Mesangial cell (primary cell): Measurements from ENCODE around the gene NCKAP5.

GRCh38 chr2:129192735-129193547 lies 786.5 kb upstream of the RAB6C start:
- RAMPAGE, long total RNA = no peak

GRCh38 chr2:129273489-129273955 lies 705.9 kb upstream of the RAB6C start:
- RAMPAGE, long total RNA = no peak

- RAMPAGE, long total RNA = start-site peak on the plus strand at chr2:130229354-130229362, 5 reads
Observed at GRCh38 chr2:130228771-130229527, 30.7 kb upstream of the TUBA3E start.

DNA sequence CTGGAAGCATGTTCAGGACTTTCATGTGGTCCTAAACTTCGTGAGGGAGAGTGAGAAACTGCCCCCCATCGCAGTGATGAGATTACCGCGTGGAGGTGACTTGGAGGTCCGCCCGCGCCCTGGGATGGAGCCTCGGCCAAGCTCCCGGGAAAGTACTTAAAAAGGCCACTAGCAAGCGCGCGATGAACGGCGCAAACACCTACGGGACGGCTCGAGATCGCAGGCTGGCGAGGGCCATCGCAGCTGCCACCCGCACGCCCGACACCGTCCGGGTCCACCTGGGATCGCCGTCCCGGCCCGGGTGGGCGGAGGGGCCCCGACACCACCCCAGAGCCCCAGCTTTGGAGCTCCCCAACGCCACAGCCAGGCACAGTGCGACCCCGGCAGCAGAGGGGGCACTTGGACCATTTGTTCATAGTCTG lies 53.6 kb downstream of the CCDC115 start:
- RAMPAGE, long total RNA = no peak

GRCh38 chr2:130373080-130374290 lies 17.6 kb downstream of the PTPN18 start:
- RAMPAGE, long total RNA = no peak

DNA sequence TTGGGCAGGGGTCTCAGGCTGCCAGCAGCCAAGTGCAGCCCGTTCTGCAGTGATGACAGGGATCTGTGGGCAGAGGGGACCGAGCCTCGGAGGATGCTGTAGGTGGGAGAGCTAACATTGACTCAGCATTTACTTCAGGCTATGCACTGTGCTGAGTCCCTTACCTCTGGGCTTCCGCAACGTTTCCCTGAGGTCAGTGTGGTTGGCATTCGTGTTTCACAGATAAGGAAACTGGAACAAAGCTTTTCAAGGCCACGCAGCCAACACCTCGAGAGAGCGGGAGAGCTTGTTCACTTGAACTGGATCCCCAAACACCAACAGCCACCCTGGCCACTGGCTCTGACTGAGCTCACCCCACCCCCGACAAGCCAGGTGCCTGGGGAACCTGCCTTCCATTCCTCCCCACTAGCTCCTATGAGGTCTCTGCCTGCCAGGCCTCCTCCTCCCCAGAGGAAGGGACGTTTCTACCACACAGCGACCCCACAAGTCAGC lies 796 bp upstream of the GPR148 start:
- RAMPAGE, long total RNA = no peak

DNA sequence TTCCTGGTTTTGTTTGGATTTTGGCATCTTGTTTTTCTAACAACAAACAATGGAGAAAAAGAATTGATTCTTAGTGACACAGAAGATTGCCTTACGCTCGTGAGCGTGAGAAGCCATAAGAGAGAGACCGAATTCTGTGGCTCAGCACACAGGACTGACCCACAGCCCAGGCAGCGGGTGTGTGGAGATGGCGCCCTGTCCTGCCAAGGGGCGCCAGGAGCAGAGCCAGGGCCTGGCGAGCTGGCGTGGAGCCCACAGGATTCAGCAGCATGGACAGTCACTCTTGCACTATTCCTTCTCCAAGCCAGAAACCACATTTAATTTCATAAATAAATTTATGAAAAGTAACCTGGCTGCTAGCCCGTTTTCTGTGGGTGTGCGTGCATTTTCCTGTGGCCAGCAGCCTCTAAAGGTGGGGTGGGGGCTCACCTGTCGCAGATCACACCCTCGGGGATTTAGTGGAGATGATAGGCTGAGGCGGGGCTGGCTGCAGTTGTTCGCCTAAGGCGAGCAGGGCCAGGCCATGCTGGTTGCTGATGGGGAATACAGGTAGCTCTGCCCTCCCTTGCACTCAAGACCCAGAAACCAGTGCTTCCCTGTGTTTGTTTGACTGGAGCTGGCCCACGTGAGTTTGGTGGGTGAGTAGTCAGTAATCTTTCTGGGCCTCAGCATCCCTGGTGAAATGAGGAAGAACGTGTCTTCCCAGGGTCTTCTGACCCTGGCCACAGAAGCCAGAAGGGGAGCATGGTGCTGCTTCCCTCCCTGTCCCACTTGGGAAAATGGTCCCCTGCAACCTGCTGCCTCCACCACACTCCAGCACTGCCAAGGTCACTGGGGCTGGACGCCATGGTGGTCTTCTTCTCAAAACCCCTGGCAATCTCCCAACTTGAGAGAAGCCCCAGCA lies 46.1 kb downstream of the FAM168B start:
- RAMPAGE, long total RNA = no peak

DNA sequence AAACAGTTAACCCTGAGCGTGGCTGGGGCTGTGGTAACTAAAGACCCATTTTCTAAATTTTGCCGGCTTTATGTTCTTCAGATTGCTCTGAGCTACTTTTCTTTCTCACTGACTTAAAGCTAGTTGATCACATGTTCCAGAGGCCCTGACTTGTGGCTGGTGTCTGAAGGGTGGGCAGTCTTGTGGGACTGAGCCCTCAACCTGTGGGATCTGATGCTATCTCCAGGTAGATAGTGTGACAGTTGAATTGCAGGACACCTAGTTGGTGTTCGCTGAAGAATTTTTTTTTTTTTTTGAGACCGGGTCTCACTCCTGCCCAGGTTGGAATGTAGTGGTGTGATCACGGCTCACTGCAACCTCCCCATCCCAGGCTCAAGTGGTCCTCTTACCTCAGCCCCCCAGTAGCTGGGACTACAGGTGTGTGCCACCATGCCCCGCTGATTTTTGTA lies 7.7 kb downstream of the PLEKHB2 start:
- RAMPAGE, long total RNA = no peak

DNA sequence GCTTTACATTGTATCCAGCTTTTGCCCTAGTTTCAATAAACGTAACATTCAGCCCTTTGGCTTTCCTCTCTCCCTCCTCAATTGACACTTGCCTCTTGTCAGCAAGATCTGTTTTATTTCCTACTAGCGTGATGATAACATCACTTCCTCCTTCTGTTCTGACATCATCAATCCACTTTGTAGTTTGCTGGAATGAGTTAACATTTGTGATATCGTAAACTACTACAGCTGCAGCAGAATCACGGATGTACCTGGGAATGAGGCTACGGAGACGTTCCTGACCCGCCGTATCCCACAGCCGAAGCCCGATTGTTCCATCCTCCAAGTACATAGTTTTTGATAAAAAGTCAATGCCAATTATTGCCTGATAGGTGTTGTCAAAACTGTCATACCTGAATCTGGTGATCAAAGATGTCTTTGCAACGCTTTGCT lies 724 bp downstream of the RAB6D start:
- RAMPAGE, long total RNA = no peak

DNA sequence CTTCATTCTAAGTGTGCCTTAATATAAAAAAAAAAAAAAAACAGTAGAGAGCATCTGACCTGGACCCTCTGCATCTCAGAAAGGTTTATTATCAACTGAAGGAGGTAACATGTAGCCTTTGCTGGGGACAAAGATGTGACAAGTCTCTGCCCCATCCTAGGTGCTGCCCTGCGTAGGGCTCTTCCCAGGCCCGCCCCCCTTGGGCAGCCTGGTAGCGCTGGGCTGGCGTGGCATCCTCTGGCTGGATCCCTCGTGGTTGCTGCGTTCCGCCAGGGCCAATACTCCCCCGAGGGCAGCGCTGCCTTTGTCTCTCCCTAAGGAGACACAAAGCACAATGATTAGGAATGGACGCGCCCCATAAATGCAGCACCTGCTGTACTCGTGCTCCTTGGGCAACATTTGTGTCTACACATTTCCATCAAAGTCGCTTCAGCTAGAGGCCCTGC lies 8.0 kb downstream of the TUBA3D start:
- RAMPAGE, long total RNA = no peak

GRCh38 chr2:131490280-131491421 lies 1.5 kb downstream of the MZT2A start:
- RAMPAGE, long total RNA = no peak

DNA sequence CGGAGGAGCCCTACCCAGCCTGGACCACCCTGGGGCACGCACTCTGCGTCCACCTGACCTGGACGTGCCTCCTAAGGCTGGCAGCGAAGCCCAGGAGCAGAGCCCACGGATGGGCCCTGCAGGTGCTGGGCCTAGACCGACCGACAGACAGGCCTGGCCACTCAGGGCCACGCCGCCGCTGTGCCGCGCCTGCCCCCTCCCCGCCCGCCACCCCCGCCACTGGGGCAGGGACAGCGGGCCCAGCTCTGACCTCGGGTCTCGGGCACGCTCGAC lies 635 bp downstream of the MZT2A start:
- RAMPAGE, long total RNA = no peak

- RAMPAGE, long total RNA = no peak
Observed at GRCh38 chr2:131512004-131513037, 15.4 kb upstream of the CCDC74A start.

DNA sequence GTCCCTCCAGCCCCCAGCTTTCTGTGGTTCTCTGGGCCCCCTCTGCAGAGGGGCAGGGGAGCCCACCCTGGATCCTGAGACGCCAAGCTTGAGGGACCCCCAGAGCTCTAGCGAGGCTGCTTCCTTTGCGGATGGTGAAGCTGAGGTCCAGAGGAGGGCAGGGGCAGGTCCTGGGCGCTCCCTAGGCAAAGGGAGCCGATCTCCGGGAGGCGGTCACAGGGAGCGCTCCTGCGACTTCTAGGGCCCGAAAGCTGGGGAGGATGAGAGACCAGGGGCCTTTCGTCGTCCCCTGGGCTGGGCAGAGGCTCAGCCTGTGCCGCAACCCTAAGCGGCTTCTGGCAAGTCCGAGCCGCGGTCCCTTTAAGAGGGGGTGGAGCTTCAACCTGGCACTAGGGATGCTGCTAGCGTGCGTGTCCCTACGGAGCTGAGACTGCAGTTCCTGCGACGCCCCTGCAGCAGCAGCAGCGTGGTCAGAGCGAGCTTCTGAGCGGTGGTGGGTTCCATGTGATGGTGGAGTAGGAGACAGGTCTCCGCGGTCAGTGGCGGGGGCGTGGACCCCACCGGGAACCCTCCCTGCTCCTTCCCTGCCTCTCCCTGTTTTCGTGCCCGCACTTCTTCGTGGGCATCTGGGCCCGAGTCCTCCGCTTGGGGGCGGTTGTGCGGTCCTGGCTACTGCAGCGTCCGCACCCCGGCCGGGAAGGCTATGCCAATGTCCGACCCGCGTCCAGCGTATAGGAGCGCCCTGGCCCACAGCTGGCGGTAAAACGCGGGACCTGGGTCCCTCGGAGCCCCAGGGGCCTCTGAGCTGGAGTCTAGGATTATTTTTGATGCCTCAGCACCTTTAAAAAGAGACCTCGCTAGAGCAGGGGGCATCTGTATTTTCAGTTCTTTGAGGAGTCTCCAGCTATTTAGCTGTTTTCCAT lies 154.6 kb downstream of the CCDC74A start:
- RAMPAGE, long total RNA = no peak

DNA sequence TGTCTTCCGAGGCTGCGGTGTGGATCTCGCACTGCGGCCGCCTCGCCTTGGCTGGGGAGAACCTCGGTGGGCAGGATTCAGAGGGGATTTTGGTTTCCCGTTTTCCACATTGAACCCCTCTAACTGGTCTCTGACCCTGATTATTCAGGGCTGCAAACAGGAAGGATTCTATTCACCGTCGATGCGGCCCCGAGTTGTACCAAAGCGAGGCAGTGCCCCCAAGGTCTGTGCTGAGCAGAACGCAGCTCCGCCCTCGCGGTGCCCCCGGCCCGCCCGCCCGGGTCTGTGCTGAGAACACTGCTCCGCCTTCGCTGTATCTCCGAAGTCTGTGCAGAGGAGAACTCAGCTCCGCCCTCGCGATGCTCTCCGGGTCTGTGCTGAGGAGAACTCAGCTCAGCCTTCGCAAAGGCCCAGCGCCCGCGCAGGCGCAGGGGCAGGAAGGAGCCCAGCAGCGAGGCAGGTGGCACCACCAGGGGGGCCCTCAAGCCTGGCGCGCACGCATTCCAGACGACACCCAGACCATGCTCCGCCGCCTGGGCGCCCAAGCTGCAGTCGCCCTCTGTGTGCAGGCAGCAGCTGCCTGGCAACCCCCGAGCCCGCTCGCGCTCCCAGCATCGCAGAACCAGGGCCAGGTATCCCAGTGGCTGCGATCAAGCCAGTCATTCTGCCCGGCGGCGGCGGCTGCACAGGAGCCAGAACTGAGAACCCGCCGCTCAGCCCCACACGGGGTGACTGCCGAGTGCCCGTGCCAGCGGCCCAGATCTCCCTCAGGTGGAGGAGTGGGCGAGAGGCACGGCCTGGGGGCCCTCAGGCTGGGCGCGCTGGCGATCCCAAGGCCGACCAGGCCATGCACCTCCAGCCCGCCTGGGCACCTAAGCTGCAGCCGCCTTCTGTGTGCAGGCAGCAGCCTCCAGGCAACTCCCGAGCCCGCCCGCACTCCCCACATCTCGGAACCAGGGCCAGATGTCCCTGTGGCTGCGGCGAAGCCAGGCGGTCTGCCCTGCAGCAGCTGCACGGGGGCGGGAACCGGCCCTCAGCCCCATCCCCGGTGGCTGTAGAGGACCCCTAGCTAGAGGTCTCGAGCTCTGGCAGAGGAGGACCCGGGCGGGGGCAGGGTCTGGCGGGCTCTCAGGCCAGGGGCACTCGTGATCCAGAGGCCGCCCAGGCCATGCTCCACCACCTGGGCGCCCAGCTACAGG lies 64.0 kb upstream of the GPR39 start:
- RAMPAGE, long total RNA = no peak

DNA sequence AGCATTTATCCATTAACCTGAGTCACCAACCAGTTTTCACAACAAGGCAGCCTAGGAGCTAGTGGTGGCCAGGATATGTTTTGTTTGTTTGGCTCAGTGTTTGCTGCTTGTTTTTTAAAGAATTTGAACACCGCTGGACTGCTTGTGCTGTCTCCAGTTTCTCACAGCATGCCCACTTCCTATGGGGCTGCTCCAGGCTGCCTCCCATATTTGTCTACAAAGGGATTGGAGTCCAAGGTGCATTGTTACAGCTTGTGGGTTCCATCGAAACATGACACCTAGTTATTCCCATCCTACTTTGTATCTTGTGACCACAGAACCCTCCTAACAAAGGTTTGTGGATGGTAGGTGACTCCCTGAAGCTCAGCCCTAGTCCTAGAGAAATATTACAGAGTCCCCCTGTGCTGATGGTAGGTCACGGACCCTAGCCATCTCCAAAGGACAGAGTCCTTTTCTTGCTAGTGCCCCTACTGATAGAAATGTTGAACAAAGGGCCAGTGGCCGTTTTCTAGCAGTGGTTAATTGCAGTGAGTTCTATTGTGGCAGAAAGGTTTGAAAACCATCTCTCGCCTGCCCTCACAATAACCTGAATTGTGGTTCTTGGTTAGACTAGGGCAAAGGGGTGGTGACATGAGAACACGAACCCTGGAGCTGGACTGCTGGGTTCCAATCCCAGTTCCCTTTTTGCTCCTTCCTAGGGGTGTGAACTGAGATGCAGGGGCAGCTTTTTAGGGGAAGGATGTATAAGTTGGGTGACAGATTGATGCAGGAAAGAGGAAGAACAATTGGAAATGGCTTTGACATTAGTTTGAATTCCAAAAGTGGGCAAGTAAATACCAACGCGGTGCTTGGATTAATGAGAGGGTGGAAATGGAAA lies 23.4 kb downstream of the GPR39 start:
- RAMPAGE, long total RNA = no peak

GRCh38 chr2:132620945-132621318 lies 49.1 kb downstream of the LYPD1 start:
- RAMPAGE, long total RNA = no peak

DNA sequence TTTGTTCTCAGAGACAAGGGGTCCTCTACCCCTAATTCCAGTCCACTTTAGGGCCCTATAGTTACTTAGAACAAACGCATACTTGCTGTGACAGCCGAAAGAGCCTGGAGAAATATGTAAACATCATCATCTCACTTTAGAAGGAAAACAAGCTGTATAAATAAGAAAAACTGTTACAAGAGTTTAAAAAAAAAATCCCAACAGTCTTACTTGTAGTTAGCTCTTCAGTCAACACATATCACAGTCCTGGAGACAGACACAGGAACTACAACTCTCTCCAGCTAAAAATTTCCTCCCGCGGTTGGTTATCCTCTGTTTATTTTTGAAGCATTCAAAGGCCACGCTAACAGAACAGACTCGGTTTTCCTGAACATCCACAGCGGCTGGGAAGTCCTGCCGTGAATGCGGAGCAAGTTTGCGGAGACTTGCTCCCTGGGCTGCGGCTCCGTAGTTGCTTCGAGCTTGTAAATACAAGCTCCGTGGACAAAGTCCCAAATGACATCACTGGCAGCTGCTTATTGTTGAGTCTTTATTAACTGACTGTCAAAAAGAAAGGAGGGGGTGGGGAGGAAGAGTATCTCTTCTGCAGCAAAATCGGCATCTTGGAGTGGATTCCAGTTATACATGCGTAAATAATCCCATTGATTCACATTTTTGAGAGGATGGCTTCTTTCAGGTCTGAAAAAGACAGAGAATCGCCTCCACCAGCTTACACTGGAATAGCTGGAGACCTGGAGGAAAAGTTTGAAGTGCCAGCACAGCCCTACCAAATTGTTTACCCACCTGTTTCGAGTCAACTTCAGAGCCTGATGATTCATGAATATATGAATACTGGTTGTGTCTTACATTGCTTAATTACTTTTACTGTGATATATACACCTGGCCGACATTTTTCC lies at the start of gene NCKAP5:
TSS of gene NCKAP5 (minus strand) at position 458 of the 896 bp plus-strand sequence.
- RAMPAGE, long total RNA = start-site peak on the minus strand centred at position 463 of the sequence, 81 bp wide, 22 reads

DNA sequence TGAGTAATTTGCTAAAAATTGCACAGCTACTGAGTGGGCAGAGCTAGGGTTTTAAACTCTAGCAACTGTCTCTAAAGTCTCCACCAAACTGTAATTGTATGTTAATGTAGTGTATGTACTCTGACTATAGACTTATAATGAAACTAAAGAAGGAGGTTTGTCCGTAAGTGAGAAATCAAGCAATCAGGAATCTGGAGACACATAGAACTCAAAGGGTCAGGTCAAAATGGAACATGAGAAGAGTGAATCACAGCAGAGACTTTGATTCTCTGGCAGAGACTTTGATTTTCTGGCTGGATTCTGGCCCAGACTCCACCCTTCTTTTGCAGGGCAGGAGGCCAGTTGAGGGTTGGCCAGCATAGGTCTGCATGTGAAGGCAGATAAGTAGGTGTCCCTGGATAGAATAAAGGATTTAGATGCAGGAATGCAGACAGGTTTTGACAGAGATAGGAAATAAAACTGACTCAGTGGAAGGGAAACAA lies 11.0 kb upstream of the NCKAP5 start:
- RAMPAGE, long total RNA = no peak

DNA sequence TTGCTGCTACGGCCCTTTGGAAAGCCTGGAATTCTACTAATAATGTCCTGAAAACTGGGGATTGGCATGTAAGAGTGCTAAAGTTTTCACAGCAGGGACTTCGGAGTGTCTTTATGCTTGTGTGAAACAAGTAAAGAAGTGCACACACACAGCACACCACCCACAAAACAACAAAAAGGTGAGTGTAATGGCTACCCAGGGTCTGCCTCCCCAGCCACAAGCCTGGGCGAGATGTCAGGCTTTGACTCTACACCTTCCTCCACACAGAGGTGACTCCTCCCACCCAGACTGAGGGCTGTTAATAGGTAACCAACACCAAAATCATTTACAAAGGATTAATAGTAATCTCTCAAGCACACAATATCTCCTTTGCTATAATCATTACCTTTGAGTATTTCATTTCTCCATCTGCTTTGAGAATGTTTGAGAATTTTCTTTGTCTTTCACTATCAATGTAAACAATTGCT lies 166.7 kb upstream of the MGAT5 start:
- RAMPAGE, long total RNA = no peak